HT-29 (cell line): ENCODE data around the gene POT1.

- RAMPAGE, long total RNA, result no peak
These were observed 72.0 kb downstream of the CPED1 start for GRCh38 chr7:121060659-121060858.

GRCh38 chr7:121157148-121158116, 168.9 kb downstream of the CPED1 start:
- RAMPAGE, long total RNA, result no peak

- RAMPAGE, long total RNA, result no peak
These were observed 66.0 kb downstream of the FEZF1 start for GRCh38 chr7:122238215-122239316.

DNA sequence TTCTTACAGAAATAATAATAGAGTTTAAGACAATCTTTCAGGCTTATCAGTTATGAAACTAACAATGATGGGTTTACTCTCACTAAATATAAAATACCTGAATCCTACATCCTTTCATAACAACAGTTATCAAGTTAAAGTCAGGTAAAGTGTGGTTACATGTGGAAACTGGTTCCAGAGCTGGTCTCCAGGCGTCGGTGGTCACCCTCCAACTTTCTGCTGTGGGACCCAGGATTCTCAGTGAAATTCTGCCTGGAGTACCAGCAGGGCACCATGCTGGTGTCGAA, 26.9 kb downstream of the RNF133 start:
- RAMPAGE, long total RNA, result no peak

- RAMPAGE, long total RNA, result no peak
These were observed 25.9 kb downstream of the RNF133 start for GRCh38 chr7:122672947-122673531.

DNA sequence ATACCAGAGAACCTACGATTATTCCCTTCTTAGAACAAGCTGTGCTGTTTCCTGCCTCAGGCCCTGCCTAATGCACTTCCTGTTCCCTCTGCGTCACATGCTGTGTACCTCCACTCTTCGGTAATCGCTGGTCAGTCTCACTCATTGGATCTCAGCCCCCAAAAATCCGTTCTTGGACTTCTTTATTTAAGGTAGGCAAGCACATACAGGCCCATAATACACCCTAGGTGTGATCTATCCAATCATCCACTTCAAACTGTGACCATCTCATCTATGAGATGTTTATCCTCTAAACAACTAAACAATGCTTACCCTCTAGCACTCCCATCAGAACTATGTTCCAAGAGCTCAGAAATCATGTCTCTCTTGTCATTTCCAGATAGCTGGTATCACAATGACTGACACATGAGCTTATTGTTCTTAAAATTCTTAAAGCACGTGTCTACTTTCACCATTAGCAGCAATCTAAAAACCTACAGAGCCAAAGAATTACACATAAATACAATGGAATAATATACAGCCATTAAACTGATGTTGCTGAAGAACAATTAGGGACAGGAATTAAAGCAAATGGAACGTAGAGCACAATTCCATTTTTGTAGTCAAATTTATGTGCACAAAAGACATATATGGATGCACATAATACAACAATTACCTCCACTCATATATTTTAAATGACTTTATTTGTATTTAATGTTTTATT, 83.8 kb downstream of the CADPS2 start:
- RAMPAGE, long total RNA, result no peak

DNA sequence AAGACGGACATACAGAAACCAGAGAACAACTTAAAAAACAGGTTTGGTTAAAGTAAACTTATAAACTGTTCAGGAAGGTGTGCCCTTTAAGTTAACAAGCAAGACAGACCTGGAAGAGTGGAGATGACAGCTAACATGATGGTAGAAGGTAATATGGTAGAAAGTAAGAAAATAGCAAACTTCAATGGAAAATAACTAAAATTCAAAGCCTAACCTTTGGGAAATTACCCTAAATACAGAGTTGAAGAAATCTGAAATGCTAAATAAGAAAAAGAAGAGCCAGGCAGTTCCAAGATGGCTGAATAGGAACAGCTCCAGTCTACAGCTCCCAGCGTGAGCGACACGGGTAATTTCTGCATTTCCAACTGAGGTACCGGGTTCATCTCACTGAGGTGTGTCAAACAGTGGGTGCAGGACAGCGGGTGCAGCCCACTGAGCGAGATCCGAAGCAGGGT, 52.2 kb downstream of the CADPS2 start:
- RAMPAGE, long total RNA, result no peak

DNA sequence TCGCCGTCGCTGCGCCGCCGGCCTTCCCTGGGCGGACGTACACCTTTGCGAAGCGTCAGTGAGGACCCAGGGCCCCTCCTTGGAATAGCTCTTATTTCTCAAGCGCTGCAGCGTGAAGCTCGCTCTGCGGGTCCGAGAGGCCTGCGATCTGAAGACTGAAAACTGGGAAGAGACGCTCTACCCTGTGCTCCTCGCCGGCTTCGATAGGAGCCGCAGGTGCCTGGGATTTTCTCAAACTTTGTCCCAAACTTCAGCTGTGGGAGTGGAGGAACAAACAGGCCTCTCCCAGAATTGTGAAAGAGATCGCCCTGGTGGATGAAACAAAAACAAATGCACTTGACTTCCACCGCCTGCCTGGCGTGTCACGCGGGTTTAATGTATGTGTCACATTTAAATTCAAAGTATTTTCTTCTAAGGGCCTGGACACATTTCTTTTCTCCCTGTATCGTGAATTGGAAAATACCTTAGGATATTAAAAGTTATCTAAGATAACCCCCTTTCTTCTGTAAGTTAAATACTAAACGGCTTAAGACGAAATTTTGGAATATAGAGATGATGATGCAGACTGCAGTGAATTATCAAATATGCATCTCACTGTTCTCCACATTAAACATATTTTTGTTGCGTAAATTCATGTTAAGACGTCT, 677 bp upstream of the WASL start:
- RAMPAGE, long total RNA, result no peak

GRCh38 chr7:123824474-123825162, 20.4 kb upstream of the HYAL4 start:
- RAMPAGE, long total RNA, result no peak

DNA sequence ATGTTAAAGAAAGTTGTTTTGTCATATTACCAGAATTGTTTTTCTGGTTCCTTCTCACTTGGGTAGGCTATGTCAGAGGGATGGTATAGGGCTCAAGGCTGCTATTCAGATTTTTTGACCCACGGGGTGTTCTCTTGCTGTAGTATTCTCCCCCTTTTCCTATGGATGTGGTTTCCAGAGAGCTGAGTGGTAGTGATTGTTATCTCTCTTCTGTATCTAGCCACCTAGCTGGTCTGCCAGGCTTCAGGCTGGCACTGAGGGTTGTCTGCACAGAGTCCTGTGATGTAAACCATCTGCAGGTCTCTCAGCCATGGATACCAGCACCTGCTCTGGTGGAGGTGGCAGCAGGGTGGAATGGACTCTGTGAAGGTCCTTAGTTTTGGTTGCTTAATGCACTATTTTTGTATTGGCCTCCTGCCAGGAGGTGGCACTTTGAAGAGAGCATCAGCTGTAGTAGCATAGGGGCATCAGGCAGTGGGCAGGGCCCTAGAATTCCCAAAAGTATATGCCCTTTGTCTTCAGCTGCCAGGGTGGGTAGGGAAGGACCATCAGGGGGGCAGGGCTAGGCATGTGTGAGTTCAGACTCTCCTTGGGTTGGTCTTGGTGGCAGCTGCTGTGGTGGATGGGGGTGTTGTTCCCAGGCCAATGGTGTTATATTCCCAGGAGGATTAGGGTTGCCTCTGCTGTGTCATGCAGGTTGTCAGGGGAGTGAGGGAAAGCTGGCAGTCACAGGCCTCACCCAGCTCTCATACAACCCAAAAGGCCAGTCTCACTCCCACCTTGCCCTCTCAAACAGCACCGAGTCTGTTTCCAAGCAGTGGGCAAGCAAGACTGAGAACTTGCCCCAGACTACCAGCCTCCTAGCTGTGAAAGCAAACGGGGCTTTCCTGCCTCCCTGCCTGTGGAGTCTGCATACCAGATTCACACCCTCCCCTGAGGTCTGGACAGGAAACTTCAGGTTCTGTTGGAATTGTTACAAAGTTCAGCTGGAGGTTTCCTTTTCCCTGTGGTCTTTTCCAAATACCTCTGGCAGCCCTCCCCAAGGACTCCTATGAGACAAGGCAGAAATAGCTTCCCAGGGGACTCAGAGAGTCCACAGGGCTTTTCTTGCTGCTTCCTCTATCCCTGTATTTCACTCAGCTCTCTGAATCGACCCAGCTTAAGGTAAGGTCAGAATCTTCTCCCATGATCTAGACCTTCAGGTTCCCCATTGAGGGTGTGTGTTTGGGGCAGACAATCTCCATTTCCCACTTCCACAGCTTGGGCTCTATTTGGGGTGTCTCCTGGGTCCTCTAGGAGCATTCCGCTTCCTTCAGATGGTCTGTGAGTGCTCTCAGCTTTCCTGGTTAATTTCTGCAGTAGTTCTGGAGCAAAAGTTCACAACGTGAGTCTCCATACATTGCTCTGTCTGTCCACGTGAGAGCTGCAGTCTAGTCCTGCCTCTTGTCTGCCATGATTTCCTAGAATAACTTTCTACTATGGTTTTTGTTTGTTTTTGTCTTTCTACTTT, 1.3 kb downstream of the HYAL4 start:
- RAMPAGE, long total RNA, result no peak

DNA sequence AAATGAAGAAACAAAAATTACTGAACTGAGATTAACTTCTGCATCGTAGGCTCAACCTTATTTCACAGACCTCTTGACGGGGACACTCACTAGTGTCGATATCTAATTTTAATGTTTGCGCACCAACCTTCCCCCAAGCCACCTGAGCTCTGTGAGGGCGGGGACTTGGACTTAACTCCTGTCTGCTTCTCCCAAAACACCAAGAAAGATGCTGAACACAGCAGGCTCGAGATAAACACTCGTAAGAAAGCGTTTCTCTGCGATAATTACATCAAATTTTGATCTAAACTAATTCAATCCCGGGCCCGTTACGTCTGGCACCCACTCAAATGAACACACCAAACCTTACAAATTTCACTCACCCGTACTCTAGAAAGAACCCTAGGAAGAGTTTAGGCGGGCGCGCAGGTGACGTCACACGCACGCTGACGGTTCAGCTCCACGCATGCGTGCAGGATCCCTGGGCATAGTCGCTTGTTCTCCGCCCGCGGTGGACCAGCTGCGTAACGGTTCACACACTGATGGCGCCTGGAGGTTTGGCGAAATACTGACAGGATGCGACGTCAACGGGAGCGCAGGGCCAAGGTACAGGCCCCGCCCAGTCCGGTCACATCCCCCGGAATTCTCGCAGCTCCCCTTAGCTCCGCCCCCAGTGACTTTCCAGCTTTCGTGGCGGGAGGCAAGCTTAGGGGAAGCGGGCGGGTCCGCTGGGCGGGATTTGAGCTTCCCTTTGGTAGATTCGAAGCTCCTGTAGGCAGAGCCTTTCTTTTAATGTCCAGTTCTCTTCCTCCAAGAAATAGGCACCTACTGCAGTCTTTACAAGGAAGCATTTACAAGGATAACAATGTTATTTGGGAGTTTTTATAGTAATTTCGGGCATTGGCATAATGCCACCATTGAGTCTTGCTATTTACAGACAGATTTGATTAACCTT, at the start of gene POT1:
POT1 (minus strand) TSS at position 394 of the 934 bp plus-strand sequence.
- RAMPAGE, long total RNA, result no peak

- RAMPAGE, long total RNA, result no peak
These were observed 472.1 kb upstream of the POT1 start for GRCh38 chr7:125401770-125402082.

- RAMPAGE, long total RNA, result no peak
These were observed 51.1 kb downstream of the SND1 start for GRCh38 chr7:127703113-127703474.

DNA sequence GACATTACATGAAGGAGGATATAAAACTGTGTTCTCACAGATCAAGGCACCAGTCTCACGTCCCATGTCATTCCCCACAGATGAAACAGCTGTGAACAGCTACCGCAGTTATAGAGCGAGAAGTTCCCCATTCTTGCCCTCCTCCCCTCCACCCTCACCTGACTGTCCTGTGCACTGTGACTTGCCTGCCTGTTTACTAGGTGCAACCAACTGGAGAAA, 141.6 kb downstream of the SND1 start:
- RAMPAGE, long total RNA, result no peak

- RAMPAGE, long total RNA, result no peak
These were observed 58.3 kb downstream of the LRRC4 start for GRCh38 chr7:127972754-127973488.

- RAMPAGE, long total RNA, result no peak
These were observed 55.2 kb downstream of the LRRC4 start for GRCh38 chr7:127975802-127976576.

- RAMPAGE, long total RNA, result no peak
These were observed 2.3 kb downstream of the LRRC4 start for GRCh38 chr7:128028971-128029317.

DNA sequence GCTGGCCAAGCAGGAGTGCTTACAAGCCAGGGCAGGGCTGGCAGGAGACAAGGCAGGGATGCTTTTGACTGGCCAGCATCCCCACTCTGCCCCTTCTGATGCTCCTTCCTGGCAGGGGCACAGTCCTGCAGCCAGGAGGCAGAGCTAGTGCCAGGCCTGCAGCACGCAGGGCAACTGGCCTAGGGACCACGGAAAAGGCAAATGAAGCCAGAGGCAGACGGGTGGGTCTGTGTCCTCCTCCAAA, 4.9 kb downstream of the IMPDH1 start:
- RAMPAGE, long total RNA, result no peak

GRCh38 chr7:128405303-128406307, 4.2 kb downstream of the IMPDH1 start:
- RAMPAGE, long total RNA, result no peak

- RAMPAGE, long total RNA, result no peak
These were observed 18.0 kb upstream of the HILPDA start for GRCh38 chr7:128437676-128438108.